Bronchial epithelial cell (primary cell): ENCODE measurements around a stretch of chr11.

DNA sequence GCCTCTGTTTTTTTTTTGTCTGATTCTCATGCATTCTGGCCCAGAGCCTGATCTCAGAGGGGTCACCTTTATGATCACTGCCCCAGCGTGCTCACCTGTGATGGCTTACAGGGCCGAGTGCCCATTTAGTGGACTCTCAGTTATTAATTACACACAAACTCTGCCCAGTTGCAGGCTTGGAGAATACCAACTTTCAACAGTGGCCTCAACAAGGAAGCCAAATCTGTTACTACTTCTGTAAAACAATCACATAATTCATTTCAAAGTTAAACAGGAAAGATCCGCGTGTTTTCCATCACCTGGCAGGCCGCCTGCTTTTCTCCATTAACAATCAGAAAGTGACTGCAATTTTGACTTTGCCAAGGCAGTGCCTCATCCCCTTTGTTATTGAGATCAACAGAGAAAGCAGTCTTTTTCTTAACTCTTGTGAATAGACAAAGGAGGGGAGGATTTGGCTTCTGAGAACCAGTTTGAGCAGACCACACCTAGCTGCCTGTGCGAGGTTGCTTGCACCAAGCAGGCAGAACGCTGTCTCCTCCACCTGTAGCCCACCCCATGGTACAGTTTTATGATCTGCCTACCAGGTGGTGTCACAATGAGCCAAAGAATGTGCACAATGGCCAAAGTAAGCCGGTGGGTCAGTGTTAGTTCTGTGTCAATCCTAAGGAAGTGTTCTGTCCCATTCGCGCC lies 77.7 kb downstream of the BARX2 start:
- RRBS, 2 experiments: no CpG with 5 or more reads among the region's 10 CpGs

DNA sequence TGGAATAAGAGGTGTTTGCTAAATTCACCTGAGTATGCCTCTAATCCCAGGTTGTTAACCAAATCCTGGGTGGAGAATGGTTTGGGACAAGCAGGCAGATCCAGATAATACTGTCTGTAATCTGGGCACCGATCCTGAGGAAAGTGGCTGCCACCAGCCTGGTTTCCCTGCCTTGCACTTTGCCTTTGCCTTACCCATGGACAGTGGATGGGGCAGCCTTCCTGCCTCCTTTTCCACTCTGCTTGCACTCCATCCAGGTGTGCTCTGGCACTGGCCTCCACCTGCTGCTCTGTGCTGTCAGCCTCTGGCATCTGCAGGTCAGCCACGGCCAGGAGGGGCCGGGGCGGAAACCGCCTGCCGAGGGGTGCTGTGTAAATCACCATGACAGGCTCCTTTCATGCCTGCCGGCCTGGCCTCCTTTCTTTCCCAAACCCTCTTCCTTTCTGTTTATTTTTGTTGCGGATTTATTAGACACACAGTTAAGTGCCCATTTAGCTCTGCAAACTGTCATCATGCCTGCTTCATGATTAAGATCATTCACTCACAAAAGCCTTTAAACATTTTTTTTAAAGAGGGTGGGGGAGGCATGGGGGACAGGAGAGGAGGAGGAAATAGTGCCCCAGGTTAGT lies 83.1 kb downstream of the BARX2 start:
- RRBS, 2 experiments: 5 to 6% methylated on average over 5 of the region's 8 CpGs

DNA sequence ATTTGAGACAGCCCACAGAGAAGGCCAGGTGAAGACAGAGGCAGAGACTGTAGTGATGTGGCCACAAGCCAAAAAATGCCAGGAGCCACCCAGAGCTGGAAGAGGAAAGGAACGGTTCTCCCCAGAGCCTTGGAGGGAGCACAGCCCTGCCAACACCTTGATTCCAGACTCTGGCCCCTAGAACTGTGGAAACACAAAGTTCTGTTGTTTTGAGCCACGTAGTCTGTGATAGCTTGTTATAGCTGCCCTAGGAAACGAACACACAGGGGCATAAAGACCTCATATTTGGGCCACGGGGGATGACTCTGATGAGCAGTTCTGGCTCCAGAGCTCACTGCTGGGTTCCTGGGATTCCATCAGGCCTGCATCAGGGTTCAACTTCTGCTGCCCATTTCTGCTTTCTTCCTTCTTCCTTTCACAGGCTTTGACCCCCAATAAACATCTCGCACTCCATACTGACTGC lies 167.5 kb downstream of the BARX2 start:
- RRBS, 2 experiments: no CpG with 5 or more reads among the region's 5 CpGs

- RRBS, 2 experiments: 2 to 6% methylated on average over 2 of the region's 16 CpGs
These were observed 119.6 kb upstream of the TMEM45B start for GRCh38 chr11:129695982-129696459.

GRCh38 chr11:129905608-129906027 lies 10.2 kb upstream of the NFRKB start:
- RRBS, 2 experiments: no CpG with 5 or more reads among the region's 12 CpGs

DNA sequence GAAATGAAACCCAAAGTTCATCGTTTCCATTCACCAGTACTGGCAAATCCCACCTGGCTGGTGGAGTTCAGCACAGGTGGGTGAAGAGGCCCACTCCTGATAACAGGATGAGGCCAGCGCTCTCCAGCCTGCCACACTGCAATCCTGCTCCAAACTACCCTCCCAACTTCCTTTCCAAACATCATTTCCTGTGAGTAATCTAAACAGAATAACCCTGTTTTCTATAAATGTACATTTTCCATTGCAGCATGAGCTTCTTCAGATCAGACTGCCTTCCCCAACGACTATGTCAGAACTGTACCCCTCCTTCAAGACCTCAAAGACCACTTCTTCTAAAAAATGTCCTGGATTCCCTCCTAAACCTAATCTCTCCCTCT lies 15.9 kb upstream of the NFRKB start:
- RRBS, 2 experiments: no CpG with 5 or more reads among the region's 3 CpGs

DNA sequence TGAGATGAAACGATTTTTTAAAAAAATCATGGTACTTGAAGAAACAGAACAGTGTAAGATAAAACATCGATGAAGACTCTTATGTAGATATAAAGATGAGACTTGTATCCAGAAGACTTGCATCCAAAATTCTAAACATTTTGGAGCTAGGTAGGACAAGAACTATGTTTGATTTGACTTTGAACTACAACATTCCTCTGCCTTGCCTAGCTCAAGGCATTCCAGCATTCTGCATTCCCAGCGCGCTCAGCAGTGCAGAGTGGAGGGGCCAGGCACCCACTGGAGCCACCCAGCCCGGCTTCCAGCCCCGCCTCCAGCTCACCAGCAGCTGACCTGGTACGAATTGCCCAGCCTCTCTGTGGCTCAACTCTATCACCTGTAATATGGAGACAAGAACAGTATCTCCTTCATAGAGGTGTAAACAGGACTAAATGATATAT lies 28.9 kb downstream of the PRDM10 start:
- RRBS, 2 experiments: no CpG with 5 or more reads among the region's 7 CpGs

DNA sequence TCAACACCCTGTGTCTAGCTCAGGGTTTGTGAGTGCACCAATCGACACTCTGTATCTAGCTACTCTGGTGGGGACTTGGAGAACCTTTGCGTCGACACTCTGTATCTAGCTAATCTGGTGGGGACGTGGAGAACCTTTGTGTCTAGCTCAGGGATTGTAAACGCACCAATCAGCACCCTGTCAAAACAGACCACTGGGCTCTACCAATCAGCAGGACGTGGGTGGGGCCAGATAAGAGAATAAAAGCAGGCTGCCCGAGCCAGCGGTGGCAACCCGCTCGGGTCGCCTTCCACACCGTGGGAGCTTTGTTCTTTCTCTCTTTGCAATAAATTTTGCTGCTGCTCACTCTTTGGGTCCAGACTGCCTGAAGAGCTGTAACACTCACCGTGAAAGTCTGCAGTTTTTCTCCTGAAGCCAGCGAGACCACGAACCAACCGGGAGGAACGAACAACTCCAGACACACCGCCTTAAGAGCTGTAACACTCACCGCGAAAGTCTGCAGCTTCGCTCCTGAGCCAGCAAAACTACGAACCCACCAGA lies 19.6 kb upstream of the PRDM10 start:
- RRBS, 2 experiments: no CpG with 5 or more reads among the region's 22 CpGs

DNA sequence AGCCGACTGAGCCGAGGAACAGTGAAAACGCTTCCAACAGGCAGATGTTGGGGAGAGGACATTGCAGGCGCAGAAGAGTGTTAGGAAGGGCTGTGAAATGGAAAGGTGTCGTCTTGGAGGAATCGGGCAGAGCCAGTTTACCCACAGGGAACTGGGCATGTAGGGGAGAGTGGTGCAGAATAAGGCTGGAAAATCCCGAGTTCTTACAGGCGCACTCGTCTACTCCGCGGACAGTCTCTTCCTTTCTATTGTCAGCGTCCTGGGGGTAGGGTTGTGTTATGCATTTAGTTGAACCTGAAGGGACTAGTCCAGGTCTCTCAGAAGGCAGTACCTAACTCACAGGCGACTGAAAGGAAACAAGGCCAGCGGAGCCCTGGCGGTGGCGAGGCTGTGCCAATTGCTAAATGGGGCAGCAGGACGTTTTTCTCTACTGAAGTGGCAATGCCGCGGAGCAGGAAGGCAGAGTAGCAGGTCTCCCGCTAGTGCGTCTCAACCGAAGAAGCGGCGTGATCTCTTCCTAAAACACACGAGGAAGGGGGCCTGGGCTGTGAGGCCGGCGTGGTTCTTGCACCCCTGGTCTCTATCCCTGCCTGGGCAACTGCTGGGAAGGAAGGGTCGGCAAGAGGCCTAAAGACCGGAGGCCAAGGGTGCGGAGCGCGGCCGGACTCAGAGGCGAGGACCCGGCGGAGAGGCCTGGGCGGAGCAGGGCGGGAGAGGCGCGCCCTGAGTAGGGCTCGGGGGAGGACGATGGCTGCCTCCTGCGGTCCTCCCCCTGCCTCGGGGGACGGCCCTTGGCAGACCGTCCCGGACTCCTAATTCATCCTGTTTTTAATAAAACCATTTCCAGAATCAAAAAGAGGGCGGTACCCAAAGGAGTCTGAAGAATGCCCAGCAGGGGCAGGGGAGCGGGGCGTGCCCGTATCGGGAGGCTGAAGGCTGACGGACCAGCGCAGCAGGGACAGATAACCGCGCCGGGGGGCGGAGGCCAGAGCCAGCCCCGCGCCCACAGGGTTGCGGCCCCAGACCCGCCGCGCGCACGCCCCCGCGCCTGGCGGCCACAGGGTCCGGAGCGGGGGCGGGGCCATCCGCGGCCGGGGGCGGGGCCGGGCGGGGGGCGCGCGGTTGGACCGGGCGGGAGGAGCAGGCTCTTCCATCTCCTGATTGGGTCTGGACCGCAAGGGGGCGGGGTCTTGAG lies 700 bp upstream of the APLP2 start:
- RRBS, 2 experiments: 2% methylated on average over 18 of the region's 85 CpGs

GRCh38 chr11:130110396-130110847 lies 40.7 kb downstream of the APLP2 start:
- RRBS, 2 experiments: no CpG with 5 or more reads among the region's 5 CpGs

DNA sequence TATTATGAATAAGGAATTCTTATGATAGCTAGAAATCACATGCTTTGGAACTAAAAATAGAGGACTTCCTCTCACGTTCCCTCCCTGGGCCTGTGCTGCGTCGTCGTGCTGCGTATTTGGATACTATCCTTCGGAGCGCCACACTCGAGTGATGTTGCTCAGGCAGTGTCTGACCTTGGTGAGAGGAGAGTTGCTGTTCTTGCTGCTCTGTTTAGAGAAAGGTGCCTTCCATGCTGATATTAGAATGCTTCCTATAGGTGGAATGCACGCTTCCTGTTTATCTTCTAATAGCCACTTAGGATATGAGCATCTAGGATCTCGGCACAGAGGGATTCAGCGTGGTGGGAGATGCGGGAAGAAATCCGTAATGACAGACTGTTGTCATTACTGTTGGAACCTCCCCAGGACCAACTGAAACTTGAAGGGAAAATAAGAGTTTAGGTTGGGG lies 20.1 kb upstream of the ST14 start:
- RRBS, 2 experiments: no CpG with 5 or more reads among the region's 13 CpGs

DNA sequence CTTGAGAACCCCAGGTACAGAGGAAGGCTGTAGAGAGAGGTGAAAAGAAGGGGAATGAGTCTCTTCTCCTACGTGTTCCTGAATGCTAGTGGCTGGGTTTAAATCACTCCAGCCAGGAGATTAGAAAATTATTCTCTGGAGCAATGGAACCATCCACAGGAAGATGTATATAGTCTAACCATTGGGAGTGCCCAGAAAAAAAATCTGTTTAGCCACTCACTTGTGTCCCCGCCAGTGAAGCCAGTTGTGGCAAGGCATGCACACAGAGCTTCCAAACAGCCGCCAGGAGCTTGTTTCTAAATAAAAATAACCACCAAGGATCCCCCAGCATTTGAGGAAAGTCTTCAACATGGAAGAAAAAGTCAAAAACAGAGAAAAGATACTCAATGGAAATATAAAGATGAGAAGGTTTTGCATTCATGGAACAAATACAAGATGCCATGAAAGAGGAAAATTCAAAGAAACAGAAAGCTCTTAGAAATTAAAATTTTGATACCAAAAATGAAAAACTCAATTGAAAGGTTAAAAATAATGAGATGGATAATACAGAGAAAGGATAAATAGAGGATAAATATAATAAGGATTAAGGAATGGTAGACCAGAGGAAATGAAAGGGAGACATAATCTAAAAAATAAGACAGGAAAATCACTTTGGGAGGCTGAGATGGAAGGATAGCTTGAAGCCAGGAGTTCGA lies 25.3 kb downstream of the ST14 start:
- RRBS, 2 experiments: no CpG with 5 or more reads among the region's 4 CpGs

DNA sequence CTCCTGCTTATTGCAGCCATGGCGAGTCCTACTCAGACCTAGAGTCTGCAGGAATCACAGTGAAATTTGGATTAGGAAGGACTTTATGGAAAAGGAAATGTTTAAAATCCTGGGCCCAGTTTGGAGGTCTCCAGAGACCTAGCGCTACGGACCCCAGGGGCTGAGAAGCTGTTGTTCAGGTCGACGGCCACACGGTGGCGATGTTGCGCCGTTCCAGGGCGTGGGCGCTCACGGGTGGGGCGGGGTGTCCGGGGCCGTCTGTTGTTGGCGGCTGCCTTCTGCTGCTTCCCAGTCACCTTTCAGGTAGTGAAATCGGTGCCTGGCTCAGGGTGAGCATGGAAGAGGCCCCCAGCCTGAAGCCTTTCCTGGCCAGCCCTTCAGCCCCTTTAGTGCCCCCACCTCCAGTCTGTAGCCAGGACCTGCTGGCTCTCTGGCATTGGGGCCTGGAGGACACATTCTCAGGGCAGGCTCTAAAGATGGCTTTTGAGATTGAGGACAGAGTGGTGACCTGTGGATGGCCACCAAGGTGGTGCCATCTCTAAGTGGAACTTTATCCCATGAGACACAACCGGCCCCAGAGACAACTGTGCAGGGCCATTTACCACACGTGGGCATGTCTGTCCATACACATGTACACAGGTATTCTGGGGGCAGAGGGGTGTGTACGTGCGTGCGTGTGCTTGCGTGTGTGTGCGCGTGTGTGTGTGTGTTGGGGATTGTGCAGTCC lies 53.6 kb downstream of the ST14 start:
- RRBS, 2 experiments: no CpG with 5 or more reads among the region's 25 CpGs

GRCh38 chr11:130217537-130218083 lies 58.0 kb downstream of the ST14 start:
- RRBS, 2 experiments: no CpG with 5 or more reads among the region's 9 CpGs

DNA sequence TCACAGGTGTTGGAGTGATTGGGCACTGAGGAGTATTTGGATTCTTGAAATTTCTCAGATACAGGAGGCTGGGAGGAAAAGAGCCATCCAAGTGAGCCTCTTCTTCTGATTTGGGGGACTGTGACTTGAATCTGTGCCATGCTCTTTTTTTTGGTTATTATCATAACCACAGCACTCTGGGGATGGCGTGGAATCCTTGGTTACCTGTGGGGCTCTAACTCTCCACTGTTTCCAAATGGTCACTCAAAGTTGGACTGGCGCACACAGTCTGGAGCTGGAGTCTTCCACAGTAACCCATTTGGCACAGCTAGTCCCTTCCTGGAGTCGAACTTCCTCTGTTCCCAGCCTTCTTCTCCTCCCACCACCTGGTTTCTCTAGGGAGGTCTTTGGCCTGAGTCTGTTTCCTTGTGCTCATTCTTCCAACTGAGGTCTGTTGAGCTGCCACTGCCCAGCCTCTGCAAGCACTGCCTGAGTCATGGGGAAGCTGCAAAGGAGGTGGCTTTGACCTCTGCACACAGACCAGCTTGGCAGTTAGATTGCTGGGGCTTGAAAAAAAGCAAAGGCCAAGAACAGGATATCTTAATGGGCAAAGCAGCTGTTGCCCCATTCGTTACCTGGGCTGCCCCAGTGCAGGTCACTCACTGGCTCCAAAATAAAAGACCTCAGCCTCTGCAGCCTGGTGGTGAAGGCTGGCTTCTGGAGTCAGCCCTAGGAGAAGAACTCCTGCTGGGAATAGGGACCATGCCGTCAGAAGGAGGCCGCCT lies 2.8 kb downstream of the ADAMTS15 start:
- RRBS, 2 experiments: no CpG with 5 or more reads among the region's 6 CpGs

DNA sequence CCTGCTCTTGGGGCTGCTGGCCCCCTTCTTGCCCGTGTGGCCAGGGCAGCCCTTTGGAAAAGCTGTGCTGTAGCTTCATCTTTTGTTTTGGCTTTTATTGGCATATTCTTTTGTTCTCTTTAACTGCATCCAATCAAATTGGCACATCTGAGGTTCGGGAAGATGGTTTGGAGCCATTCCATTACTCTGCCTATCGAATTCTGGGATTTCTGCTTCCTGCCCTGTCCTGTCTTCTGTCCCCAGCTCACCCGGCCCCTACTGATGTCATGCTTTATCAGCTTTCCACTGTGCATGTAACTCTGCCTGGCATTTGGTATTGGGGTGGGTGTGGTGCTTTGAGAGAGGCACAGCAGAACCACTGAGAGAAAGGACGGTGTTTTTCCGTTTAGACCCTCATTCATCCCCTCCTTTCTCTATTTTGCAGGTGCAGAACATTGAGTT lies 80.4 kb downstream of the ADAMTS15 start:
- RRBS, 2 experiments: no CpG with 5 or more reads among the region's 6 CpGs

GRCh38 chr11:130566292-130566713 lies 117.9 kb downstream of the ADAMTS15 start:
- RRBS, 2 experiments: no CpG with 5 or more reads among the region's 6 CpGs

DNA sequence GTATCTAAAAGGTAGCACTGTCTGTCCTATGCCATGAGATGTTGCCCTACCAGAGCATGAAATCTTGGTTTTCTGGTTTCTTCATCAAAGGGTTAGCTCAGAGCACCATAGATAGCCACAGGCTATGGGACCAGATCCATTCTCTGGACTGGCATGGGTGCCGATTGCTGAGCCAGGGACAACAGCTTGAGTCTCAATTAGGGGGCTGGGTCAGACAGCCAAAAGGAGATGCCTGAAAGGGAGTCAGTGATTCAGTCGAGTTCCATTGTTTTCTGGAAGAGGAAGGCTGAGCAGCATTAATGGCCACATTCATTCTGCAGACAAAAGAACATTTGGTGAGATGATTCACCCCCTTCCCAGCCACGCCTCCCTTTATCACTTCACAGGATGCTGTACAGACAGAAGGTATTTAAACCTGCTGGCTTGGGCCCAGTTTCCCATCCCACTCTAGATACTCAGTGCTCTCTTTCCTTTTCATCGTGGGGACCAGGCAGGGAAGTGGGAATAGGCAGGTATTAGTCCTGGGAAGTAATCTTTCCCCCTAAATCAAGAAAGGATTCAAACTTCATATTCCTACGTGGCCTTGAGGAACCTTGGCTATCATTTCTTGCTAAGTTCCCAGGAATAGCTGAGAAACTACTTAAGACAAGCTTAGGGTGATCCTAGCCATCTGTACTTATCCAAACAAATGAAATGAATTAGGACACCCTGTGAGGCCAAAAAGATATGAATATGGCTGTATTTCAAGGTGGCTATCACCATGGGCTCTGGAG lies 132.0 kb downstream of the ADAMTS15 start:
- RRBS, 2 experiments: no CpG with 5 or more reads among the region's 5 CpGs

DNA sequence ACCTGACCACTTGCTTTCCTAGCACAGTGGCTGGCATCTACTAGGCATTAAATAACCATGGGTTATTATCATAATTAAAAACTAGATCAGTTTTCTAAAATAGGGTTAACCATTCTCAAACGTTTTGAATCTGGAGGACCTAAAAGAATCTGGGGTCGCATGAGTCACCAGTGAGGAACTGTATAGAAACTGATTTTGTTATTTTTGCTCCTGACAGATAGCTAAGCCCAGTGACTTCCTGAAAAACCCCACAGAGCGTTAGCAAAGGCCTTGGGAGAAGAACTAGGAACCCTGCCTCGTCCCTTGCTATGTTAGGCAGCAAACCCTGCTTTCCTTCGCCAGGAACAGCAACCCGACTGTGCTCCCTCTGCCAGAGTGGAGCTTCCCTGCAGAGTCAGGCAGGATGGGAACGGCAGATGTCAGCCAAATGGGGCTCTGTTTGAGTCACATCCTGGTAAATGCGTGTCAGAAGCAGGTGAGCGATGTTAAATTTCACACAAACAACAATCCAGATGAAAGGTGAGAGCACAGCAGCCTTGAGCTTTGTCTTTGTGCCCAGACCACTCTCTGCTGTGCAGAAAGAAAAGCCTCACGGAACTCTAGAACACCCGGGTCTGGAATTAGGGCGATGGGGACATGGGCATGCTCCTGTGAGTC lies 186.5 kb downstream of the ADAMTS15 start:
- RRBS, 2 experiments: no CpG with 5 or more reads among the region's 12 CpGs

- RRBS, 2 experiments: no CpG with 5 or more reads among the region's 12 CpGs
These were observed 227.0 kb downstream of the ADAMTS15 start for GRCh38 chr11:130675219-130676049.